NCI-H460 (cell line): ENCODE measurements around a stretch of chr22.

GRCh38 chr22:36455959-36456303 is 25.5 kb downstream of the TXN2 start:
RAMPAGE:
- cytosol, long total RNA = no peak
- long total RNA = no peak
- nucleus, long total RNA = no peak

RAMPAGE:
- cytosol, long total RNA = no peak
- long total RNA = no peak
- nucleus, long total RNA = no peak
These were observed 19.5 kb downstream of the TXN2 start for GRCh38 chr22:36461787-36462539.

GRCh38 chr22:36763442-36764223 is 12.3 kb downstream of the IFT27 start:
RAMPAGE:
- cytosol, long total RNA = no peak
- long total RNA = no peak
- nucleus, long total RNA = no peak

DNA sequence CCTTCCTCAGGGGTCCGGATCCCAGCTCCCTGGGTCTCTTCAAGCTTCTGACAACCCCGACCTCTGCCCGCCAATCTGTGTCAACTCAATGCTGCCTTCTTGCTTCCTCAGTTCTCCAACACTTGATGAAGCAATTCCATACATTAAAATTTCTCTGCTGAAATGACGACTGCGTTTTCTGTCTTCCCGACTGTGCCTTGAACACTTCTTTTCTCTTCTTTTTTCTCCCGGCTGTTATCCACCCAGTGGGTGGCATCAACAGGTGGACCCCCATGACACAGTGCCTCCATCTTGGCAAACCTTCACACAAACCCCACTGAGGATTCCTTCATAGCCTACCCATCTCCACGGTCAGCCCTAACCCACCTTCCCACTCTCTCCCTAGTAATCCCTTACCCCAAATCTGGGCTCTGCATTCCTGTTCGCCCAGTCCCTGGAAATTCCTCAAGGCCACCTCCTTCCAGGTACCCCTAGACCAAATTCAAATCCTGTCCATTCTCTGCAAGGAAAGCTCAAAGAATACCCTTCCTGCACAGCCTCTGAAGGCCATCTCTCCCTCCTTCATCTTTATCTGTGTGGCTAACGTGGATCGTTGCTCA is 4.2 kb downstream of the IFT27 start:
RAMPAGE:
- cytosol, long total RNA = no peak
- long total RNA = no peak
- nucleus, long total RNA = no peak

RAMPAGE:
- cytosol, long total RNA = no peak
- long total RNA = no peak
- nucleus, long total RNA = no peak
These were observed 13.3 kb downstream of the NCF4 start for GRCh38 chr22:36874096-36874468.

DNA sequence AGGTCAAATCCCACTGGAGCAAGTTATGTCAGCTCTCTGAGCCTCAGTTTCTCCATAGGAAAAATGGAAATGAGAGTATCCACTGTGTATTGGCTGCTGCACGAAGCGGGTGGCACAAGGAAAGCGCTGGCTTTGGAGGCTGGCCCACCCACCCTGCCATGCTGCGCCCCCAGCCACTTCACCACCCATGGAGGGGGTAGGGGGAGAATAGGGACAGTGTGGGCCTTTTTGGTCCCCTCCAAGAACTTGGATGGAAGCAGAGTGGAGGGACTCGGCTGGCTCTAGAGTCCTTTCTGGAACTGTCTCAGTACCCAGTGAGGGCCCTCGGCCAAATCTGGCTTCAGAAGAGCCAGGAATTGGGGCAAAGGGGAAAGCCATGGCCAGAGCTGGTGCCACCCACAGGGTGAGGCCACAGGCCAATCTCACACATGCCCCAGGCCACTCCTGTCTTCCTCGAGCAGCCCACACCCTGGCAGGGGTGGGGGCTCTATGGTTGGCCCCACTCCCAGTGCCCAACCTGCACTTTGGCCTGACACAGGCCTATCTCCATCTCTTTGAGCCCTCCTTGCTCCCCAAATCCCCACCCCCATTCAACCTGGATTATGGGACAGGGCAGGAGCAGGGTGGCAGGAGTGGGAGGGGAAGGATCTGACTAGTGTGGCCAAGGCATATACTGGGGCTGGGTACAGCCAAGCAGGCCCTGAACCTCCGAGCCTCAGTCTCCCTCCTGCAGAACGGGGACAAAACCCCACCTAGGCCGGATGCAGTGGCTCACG is 4.5 kb upstream of the TEX33 start:
RAMPAGE:
- cytosol, long total RNA = no peak
- long total RNA = no peak
- nucleus, long total RNA = no peak

RAMPAGE:
- cytosol, long total RNA = no peak
- long total RNA = no peak
- nucleus, long total RNA = no peak
These were observed 2.9 kb downstream of the TST start for GRCh38 chr22:37016141-37016983.

DNA sequence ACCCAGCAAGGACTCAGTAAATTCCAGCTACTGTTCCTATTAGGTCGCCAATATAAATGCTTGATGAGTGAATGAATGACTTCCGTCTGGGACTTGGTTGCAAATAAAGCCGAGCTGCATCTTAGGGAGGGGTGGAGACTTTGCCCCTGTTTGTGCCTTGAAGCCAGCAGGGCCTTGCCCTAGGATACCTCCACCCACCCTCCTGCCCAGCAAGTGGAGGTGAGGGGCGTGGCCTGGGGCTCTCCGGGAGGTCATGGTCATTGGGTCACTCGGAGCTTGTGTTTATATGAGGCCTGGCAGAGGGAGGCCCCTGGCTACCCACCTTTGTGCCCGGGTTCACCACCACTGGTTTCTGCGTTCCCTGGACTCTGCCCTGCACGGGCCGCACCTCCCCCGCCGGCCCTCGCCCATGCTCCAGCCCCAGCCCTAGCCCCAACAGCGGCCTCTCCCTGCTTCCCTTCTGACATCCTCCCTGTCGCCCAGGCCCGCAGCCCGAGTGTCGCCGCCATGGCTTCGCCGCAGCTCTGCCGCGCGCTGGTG is 4.2 kb downstream of the MPST start:
RAMPAGE:
- cytosol, long total RNA = no peak
- long total RNA = no peak
- nucleus, long total RNA = no peak

DNA sequence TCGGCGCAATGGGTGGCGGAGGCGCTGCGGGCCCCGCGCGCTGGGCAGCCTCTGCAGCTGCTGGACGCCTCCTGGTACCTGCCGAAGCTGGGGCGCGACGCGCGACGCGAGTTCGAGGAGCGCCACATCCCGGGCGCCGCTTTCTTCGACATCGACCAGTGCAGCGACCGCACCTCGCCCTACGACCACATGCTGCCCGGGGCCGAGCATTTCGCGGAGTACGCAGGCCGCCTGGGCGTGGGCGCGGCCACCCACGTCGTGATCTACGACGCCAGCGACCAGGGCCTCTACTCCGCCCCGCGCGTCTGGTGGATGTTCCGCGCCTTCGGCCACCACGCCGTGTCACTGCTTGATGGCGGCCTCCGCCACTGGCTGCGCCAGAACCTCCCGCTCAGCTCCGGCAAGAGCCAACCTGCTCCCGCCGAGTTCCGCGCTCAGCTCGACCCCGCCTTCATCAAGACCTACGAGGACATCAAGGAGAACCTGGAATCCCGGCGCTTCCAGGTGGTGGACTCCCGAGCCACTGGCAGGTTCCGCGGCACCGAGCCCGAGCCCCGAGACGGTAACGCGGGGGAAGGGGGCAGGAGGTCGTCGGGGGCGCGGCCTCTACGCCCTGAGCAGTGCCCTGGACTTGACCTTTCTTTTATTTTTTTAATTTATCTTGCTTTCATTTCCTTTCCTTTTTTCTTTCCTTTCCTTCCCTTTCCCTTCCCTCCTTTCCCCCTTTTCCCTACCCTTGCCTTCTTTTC is 4.9 kb downstream of the MPST start:
RAMPAGE:
- cytosol, long total RNA = no peak
- long total RNA = no peak
- nucleus, long total RNA = no peak

DNA sequence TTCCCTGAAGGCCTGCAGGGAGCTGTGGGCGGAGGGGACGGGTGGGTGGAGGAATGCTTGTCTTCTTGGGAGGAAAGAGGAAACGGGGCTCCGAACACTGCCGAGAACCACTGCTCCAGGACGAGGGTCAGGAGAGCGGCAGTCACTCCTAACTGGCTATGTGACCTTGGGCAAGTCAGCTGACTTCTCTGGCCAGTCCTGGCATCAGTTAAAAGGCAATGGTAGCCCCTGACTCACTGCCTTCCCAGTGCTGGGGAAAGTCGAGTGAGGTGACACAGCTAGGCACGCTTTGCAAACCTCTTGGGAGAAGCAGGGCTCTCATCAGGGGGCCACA is 16.5 kb downstream of the IL2RB start:
RAMPAGE:
- cytosol, long total RNA = no peak
- long total RNA = no peak
- nucleus, long total RNA = no peak

GRCh38 chr22:37147846-37148876 is 1.6 kb downstream of the IL2RB start:
RAMPAGE:
- cytosol, long total RNA = no peak
- long total RNA = no peak
- nucleus, long total RNA = no peak

DNA sequence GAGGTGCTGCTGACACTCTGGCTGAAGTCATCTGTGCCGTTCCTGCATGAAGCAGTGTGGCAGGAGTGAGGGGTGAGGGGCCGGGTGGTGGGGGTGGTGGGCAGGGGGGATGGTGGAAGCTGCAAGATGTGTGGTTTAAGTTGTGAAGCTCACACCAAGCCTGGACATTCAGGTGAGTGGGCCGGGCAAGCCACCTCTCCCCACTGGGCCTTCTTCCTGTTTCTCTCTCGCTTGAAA is 14.6 kb upstream of the IL2RB start:
RAMPAGE:
- cytosol, long total RNA = no peak
- long total RNA = no peak
- nucleus, long total RNA = no peak

RAMPAGE:
- cytosol, long total RNA = no peak
- long total RNA = no peak
- nucleus, long total RNA = no peak
These were observed 17.9 kb downstream of the C1QTNF6 start for GRCh38 chr22:37170182-37170545.

DNA sequence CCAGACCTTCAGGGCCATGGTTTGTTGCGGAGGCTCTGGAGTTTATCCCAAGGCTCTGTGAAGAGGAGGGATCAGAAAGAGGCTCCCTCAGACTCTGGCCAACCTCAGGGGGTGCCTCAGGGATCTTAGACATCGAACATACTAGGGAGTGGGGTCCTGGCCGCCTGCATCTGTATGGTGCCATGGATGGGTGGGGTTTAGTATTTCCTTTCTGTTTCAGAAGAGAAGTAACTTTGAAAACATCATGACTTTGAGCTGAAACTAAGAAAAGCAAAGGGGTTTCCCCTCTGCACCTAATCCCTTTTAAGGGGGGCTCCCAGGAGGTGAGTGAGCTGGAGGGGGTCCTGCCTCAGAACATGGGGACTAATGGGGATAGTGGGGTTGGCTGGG is 11.7 kb upstream of the SSTR3 start:
RAMPAGE:
- cytosol, long total RNA = no peak
- long total RNA = no peak
- nucleus, long total RNA = no peak

GRCh38 chr22:37484821-37485426 is 1.3 kb downstream of the MFNG start:
RAMPAGE:
- cytosol, long total RNA = no peak
- long total RNA = no peak
- nucleus, long total RNA = no peak

DNA sequence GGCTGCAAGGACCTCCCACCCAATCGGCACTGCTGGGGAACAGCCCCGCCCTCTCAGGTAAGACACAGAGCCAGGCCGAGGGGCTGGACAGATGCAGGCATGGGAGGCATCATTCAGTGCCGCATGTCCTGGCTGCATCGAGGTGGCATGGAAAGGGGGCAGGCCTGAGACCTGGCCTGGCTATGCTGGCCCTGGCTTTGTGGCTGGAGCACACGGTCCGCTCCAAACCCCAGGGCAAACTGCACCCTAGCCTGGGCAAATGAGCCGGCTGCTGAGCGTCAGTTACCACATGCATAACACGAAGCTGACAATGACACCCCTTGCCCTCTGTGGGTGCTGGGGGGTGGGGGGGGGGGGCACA is 12.4 kb upstream of the MFNG start:
RAMPAGE:
- cytosol, long total RNA = no peak
- long total RNA = no peak
- nucleus, long total RNA = no peak

DNA sequence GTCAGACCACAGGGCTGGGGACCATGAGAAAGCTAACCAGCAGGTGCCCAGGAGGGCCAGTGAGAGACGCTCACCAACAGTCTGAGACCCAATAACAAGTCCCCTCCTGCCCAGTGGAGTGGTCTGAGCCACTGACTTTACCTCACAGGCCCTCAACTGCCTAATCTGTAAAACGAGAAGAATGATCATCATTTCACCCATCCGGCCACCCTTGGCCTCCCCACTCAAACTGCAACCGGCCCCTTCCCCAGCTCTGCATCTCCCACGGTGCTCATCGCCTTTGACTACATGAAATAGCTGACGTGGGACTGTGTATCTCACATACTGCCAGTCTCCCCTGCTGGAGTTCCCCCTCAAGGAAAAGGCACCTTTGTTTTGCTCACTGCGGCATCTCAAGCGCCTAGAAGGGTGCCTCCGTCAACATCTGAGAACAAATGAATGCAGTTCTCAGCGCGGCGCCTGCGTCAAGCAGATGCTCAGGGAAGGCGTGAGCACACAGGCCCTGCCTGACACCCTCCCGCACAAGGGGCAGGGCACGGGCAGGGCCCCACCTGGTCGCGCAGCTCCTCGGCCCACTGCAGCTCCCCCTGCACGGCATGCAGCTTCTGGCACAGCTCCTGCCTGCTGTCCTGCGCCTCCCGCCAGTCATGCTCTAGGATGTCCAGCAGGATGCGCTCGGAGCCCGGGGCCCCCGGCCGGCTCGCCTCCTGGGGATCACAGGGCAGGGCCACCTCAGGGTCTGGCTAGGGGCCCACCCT is 11.1 kb downstream of the CARD10 start:
RAMPAGE:
- cytosol, long total RNA = no peak
- long total RNA = no peak
- nucleus, long total RNA = no peak

RAMPAGE:
- cytosol, long total RNA = no peak
- long total RNA = no peak
- nucleus, long total RNA = no peak
These were observed 16.2 kb upstream of the CDC42EP1 start for GRCh38 chr22:37544090-37544484.

RAMPAGE:
- cytosol, long total RNA = no peak
- long total RNA = no peak
- nucleus, long total RNA = no peak
These were observed 13.3 kb upstream of the CDC42EP1 start for GRCh38 chr22:37546815-37547501.

RAMPAGE:
- cytosol, long total RNA = no peak
- long total RNA = no peak
- nucleus, long total RNA = no peak
These were observed 6.8 kb upstream of the GGA1 start for GRCh38 chr22:37601592-37602430.